SK-MEL-5 (cell line): ENCODE measurements around the gene TMEM43.

DNA sequence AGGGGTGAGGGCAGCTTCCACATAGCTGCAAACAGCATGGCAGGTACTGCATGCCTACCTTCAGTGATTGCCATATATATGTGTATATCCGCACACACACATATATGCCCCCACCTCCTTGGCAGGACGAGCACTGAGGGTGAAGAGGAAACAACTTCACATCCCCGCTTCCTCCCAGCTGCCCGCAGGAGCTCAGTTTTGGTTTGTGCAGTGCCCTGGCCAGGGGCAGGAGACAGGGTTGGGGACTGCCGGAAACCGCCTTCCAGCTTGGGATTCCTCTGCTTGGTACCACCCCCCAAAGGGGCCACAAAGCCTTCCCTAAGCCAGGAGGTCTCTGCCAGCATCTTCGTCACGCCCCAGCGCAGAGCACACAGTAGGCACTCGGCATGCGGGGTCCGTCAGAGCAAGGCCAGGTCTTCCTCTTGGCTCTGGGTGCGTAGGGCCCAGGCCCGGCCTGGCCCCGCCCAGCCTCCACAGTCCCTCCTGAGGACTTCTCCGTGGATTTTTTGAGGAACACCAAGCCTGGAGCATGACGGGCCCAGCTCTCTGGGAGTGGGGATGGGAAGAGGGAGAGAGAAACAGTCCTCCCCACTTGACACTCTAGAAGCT, 61.9 kb upstream of the RPL32 start:
RAMPAGE:
- cytosol, long total RNA = no peak
- long total RNA = no peak
- nucleus, long total RNA = no peak

DNA sequence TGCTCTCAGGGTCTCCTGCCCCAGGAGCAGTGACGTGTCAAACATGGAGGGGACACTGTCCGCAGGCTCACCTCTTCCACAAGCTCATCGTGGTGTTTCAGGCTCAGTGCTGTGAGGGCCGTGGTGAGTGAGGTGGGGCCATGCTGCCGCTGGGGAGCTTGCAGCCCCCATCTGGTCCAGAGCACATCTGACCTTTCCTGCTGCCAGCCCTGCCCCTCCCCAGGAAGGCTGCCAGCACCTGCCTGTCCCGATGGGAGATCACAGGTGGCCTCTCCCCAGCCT, 64.8 kb upstream of the RPL32 start:
RAMPAGE:
- cytosol, long total RNA = no peak
- long total RNA = no peak
- nucleus, long total RNA = no peak

GRCh38 chr3:12913095-12913310, 71.6 kb upstream of the RPL32 start:
RAMPAGE:
- cytosol, long total RNA = no peak
- long total RNA = no peak
- nucleus, long total RNA = no peak

GRCh38 chr3:12913311-12913973, 72.1 kb upstream of the RPL32 start:
RAMPAGE:
- cytosol, long total RNA = no peak
- long total RNA = no peak
- nucleus, long total RNA = no peak

DNA sequence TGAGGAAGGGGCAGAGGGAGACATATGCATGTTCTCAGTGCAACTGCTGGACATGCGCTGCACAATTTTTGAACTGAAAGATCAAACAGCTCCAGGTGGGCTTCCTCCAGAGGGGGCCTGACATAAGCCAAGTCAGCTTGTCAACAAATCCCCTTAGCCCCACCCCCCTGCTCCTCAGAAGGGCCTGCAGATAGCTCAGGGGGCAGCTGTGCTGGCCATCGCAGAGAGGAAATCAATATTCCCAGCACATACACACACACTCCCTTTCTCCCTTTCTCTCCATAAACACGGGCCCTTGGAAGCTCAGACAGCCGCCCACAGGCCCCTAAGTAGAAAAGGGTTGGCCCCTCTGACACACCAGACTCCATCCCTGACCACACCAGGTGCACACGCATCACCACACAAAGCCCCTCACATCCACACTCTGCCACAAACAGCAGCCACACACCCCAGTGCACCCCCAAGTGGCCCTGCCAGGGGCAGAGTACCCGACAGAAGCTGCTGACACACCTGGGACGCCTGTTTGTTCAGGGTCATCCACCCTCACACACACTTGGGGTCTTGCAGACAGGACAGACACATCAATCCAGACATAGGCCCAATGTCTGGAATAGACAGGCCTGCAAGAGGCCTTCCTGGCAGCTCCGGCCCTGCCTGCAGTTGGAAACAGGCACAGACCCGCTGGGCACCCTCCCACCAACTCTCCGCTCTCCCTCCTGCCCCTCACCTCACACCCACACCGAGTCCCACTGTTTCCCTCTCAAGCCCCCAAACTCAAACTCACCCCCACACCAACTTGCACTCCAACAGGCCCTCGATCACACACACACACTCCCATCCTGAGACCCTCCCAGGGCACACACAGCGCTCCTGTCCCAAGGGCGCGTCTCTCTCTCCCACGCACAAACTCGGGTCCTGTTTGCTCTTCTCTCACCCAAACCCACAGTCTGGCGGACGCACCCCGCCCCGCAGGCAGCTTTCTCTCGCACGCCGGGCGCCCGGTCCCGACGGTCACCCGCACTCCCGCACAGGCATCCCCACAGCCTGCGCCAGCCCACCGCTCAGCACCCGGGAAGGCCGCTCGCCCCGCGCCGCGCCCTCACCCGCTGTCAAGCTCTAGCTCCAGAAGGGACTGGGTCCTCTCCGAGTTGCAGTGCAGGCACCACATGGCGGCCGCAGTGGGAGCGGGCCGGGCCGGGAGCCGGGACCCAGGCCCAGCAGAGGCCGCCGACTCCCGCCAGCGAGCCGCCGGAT, 106.5 kb downstream of the IQSEC1 start:
RAMPAGE:
- cytosol, long total RNA = no peak
- long total RNA = no peak
- nucleus, long total RNA = no peak

DNA sequence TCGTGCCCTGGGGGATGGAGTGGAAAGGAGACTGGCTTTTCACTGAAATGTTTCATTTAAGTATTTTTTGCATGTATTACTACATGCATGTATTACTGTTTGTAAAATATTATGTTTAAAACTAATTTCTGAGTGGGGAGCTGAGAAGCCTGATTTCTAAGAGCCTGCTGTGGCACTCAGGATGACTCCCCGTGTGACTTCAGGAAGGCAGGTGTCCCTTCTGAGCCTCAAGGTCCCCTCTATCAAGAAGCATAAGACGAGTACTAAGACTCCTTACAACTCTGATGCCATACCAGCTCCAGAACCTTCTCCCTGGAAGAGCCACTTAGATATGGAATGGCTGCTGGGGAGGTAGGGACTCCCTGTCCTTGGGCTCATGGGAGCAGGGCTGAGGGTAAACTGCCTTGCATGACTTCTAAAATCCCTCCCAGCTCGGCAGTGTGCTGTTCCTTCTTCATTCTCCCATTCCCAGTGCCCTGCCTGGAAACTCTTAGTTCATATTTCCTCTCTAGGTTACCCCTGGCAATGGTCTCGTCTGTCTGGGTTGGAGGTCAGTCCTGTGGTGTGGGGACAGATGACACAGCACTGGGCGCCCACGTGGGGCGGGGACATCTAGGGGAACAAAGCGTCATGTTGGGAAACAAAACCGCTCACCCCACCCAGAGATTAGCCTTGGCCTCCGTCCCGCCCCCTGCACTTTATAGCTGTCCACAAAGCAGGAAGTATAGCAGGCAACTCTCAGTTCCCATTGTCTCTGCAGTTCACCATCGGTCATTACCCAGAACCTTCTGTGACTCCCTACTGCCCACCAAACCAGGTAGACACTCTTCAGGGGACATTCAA, 74.1 kb downstream of the IQSEC1 start:
RAMPAGE:
- cytosol, long total RNA = no peak
- long total RNA = no peak
- nucleus, long total RNA = no peak

RAMPAGE:
- cytosol, long total RNA = no peak
- long total RNA = no peak
- nucleus, long total RNA = no peak
Measured at GRCh38 chr3:13072139-13072916, 901 bp downstream of the IQSEC1 start.

GRCh38 chr3:13110604-13111639, 37.7 kb upstream of the IQSEC1 start:
RAMPAGE:
- cytosol, long total RNA = no peak
- long total RNA = no peak
- nucleus, long total RNA = no peak

DNA sequence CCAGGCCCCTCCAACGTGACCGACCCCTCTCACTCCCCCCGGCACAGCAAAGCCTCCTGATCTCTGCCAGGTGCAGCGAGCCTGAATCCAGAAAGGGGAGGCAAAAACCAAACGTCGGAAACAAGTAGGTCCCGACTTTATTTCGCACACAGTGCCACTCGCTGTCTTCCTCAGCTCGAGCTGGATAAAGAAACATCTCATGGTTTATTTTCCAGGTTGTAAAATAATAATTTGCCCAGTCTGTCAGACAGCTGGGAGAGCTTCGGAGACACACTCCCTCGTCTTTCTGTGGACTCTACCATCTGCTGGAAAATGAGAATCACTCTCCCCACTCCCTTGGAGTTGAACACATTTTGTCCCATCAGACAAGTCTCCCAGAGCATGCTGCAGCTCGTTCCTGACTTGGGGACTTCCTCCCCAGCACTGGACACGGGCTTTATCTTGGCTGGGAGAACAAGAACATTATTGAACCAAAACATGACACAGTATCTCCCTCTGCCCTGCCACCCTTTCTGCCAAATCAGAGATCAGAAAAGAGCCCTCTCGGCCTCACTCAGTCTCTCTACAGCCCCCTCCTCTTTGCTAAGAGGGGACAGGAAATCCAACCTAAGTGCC, 142.8 kb downstream of the NUP210 start:
RAMPAGE:
- cytosol, long total RNA = no peak
- long total RNA = no peak
- nucleus, long total RNA = no peak

GRCh38 chr3:13325346-13325674, 94.8 kb downstream of the NUP210 start:
RAMPAGE:
- cytosol, long total RNA = no peak
- long total RNA = no peak
- nucleus, long total RNA = no peak

GRCh38 chr3:13461450-13461804, 18.7 kb upstream of the HDAC11 start:
RAMPAGE:
- cytosol, long total RNA = no peak
- long total RNA = no peak
- nucleus, long total RNA = no peak

GRCh38 chr3:13479286-13479598, 864 bp upstream of the HDAC11 start:
RAMPAGE:
- cytosol, long total RNA = no peak
- long total RNA = no peak
- nucleus, long total RNA = no peak

DNA sequence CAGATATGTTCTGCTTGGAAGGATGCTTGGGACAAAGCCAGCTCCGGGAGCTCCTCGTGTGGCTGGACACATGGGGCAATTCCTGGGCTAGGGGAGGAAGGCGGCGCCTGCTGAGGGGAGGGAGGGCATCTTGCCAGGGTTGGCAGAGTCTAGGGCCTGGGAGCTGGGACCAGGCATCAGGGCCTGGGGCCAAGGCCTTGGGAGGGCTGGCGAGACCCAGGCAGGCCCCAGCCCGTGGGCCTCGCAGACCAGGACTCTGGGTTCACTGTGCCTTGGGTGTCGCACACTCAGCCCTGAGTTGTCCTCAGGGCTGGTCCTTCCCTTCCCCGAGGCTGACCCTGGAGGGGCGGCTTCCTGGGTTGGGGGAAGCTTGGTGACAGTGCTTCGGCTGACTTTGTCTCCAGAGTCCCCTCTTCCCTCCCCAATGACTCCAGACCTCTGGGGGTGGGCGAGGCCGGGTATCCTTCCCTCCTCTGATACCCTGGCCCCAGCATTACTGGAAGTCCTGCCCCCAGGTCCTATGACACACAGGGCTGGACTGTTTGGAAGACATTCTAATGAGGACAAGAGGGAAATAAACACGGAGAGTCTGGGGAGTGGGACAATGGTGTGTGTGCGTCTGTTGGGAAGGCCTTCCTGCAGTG, 30.1 kb upstream of the FBLN2 start:
RAMPAGE:
- cytosol, long total RNA = no peak
- long total RNA = no peak
- nucleus, long total RNA = no peak

DNA sequence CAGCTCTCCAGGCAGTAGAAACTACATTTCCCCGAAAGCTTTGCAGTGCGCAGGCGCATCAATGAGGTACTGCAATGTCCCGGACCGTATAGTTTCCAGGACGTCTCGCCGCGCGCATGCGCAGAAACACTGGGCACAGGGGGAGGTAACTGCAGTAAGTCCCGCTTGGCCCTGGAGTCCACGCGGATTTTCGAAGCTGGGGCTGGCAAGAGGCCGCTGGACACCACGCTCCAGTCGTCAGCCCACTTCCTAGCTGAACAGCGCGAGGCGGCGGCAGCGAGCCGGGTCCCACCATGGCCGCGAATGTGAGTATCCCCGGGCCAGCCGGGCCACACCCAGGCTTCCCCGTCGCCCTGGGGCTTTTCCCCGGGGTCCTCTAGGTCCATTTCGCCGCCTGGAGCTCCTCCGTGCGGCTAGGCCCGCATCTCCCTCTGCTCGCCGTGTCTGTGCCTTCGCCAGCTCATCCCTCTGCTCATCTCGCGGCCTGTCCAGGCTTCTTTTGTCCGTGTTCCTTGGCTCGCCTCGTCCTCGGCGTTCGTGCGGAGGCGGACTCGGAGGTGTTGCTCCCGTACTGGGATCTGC, at the start of gene TMEM43:
Gene TMEM43 (plus strand): TSS at position 152 of the 582 bp plus-strand sequence.
RAMPAGE:
- cytosol, long total RNA = no peak
- long total RNA = no peak
- nucleus, long total RNA = start-site peak on the plus strand centred at position 153 of the sequence, 81 bp wide, 274 and 71 reads in 2 replicates

DNA sequence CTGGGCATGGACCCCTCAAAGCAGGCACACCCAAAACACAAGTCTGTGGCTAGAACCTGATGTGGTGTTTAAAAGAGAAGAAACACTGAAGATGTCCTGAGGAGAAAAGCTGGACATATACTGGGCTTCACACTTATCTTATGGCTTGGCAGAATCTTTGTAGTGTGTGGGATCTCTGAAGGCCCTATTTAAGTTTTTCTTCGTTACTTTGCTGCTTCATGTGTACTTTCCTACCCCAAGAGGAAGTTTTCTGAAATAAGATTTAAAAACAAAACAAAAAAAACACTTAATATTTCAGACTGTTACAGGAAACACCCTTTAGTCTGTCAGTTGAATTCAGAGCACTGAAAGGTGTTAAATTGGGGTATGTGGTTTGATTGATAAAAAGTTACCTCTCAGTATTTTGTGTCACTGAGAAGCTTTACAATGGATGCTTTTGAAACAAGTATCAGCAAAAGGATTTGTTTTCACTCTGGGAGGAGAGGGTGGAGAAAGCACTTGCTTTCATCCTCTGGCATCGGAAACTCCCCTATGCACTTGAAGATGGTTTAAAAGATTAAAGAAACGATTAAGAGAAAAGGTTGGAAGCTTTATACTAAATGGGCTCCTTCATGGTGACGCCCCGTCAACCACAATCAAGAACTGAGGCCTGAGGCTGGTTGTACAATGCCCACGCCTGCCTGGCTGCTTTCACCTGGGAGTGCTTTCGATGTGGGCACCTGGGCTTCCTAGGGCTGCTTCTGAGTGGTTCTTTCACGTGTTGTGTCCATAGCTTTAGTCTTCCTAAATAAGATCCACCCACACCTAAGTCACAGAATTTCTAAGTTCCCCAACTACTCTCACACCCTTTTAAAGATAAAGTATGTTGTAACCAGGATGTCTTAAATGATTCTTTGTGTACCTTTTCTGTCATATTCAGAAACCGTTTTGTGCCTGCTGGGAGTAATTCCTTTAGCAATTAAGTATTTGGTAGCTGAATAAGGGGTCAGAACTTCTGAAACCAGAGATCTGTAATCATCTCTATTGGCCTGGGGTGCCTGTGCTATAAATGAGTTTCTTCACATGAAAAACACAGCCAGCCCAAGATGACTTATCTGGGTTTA, 17.8 kb downstream of the TMEM43 start:
RAMPAGE:
- cytosol, long total RNA = no peak
- long total RNA = no peak
- nucleus, long total RNA = no peak

GRCh38 chr3:14319464-14320060, 82.8 kb upstream of the SLC6A6 start:
RAMPAGE:
- cytosol, long total RNA = no peak
- long total RNA = no peak
- nucleus, long total RNA = no peak

DNA sequence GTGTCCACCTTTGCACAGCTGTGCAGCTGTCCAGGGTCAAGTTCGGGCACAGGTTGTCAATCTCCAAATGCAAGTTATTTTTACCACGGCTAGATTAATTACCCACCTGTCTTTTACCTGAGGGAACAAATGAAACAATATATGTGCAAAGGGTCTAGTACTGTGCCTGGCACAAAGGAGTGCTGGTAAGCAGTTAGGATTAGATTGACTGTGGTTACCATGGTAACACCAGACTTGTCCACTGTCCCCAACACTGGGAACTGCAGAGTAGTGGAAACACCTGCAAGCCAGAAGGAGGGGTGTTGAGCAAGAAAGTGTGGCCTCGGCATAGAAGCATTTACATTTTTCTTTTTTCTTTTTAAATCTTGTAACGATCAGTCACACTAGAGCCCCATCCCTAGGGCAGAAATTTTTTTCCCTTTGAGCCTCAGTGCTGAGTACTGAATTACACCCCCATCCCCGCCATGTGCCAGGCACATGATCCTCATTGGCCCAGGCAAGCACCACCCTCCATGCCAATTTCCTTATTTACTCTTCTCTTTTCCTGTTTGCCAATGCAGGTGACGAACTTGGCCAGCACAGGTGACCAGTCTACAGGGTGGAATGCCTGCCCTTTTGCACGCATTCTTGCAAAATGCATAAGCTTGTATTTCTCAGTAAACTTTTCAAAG, 66.2 kb upstream of the SLC6A6 start:
RAMPAGE:
- cytosol, long total RNA = no peak
- long total RNA = no peak
- nucleus, long total RNA = no peak

DNA sequence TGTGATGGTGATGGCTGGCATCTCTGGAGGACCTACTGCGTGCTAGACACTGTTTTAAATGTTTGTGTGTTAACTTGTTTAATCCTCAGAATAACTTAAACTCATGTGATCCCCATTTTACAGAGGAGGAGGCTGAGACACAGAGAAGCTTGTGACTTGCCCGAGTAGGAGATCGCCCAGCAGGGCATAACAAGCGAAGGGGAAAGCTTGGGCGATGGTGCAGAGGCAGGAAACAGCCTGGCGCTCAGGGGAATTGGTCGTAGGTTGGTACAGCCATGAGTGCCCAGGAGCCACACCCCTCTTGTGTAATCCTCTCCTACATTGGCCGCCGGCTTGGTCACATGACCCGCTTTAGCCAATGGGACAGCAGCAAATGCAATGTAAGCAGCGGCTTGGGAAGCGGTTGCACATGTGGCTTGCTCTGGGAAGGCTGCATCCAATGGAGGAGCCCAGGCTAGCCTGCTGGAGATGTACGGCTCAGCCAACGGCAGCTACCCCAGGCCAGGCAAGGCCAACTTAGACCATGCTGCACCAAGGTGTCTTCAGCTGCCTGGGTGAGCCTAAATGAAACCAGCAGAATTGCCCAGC, 50.4 kb upstream of the SLC6A6 start:
RAMPAGE:
- cytosol, long total RNA = no peak
- long total RNA = no peak
- nucleus, long total RNA = no peak

DNA sequence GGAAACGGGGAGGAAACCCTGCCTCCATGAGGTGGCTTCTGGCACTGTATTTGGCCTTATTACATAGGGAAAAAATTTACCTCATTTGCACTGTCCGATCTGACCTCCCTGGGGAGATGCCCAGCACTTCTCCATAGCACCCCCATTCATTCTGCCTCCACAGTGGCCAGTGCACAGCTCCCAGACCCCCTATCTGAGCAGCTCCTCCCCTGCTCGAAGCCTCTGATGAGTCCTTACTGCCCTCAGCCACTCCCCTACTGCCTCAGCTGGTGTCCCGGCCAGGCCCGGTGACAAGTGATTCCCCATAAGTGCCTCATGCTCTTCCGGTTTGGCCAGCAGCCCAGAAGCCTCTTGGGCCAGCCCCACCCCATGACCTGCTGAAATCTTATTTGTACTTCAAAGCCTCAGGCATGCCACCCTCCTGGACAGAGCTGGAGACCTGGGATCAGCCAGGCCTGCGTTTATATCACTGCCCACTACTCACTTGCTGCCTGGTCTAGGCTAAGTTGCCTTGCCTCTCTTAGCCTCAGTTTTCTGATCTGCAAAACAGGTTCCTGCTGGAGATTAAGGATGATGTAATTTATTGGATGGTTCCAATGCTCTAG, 30.6 kb upstream of the SLC6A6 start:
RAMPAGE:
- cytosol, long total RNA = no peak
- long total RNA = no peak
- nucleus, long total RNA = no peak

DNA sequence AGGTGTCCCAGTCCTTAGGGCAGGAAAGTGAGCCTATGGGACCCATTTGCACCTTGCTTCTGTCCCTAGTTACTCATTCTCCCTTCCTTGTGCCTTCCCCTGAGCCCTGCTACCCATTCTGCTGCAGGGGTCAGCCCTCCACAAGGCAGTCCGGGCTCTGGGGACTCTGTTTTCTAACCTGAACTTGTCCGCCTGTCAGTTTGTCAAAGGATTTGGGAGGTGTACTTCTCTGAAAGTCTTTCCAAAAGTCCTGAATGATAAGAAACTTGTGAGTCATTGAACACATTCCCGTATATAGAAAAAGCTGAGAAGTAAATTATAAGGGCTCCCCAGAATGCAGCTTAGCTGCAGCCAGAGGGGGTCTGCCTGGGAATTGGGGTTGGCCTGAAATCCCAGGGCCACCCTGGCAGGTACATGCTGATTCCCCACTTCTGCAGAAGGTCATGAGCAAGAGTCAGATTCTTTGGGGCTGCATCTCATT, 2.8 kb downstream of the SLC6A6 start:
RAMPAGE:
- cytosol, long total RNA = no peak
- long total RNA = no peak
- nucleus, long total RNA = no peak